NCI-H460 (cell line): ENCODE measurements around the genes ZFHX2, CARMIL3, PSME1 and TGM1.

RAMPAGE:
- cytosol, long total RNA, result no peak
- long total RNA, result no peak
- nucleus, long total RNA, result no peak
Observed at GRCh38 chr14:23454425-23455016, 15.0 kb upstream of the NGDN start.

DNA sequence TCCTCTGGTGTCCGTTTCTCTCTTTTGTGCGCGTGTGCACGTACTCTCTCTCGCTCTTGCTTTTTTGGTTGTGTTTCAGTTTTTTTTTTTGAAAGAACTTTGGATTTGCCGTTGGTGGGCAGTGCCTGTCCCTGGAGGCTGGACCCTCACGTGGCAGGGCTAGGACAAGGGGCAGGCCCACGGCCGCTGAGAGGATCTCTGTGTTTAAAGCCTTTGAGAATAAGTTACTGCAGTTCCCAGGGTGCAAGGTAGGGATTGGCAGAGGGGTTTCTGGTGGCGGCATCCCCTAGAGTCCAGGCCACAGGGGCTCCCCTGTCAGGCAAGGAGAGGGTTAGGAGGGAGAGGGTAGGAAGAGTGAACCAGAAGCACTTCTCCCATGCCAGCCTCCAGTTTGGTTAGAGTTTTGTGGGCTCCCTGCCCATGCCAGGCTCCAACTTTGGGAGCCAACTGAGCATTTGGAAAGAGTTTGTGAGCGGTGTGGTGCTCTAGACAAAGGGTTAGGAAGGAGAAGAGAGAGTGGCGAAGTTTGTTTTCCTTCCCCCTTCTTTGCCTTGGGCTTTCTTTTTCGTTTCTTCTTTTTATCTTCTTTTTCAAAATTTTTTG lies 30.5 kb downstream of the ZFHX2 start:
RAMPAGE:
- cytosol, long total RNA, result no peak
- long total RNA, result no peak
- nucleus, long total RNA, result no peak

RAMPAGE:
- cytosol, long total RNA, result no peak
- long total RNA, result no peak
- nucleus, long total RNA, result no peak
Observed at GRCh38 chr14:23550963-23552010, at the start of gene ZFHX2. Gene ZFHX2 (minus strand): TSS chr14:23551765.

GRCh38 chr14:23559178-23559846 lies 3.2 kb downstream of the THTPA start:
RAMPAGE:
- cytosol, long total RNA, result no peak
- long total RNA, result no peak
- nucleus, long total RNA, result no peak

RAMPAGE:
- cytosol, long total RNA, result no peak
- long total RNA, result no peak
- nucleus, long total RNA, result no peak
Observed at GRCh38 chr14:23588904-23589596, 10.5 kb upstream of the JPH4 start.

DNA sequence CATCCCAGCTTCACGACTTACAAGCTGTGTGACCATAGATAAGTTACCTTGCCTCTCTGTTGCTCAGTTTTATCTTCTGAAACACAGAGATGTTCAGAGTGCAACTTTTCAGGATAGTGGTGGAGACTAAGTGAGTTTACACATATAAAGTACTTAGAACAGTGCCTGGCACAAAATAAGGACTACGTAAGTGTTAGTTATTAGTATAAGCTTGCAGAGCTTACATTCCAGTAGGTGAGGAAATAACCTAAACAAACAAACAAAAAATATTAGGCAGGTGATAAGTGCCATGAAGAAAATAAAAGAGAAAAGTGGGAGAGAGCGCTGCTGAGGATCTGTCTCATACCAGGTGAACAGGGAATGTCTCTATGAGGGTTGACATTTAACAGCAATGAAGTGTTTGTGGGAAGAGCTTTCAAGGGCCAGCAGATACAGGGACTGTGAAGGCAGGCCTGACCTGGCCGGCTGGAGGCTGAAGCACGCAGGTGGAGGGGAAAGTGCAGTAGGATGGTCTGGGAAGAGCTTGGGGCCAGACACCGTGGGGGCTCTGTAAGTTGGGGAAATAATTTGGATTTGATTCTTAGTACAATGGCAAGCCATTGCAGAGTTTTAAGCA lies 24.0 kb upstream of the DHRS2 start:
RAMPAGE:
- cytosol, long total RNA, result no peak
- long total RNA, result no peak
- nucleus, long total RNA, result no peak

DNA sequence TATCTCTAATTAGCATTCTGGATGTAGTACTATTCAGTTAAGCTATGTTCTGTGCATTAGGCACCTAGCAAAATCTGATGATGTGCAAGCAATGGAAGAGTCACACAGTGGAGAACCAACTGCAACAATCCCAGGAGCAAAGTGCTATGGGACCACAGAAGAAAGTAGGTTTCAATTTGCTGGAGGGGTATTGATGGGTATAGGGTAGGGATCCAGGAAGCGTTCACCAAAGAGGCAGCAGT lies 27.3 kb downstream of the DHRS2 start:
RAMPAGE:
- cytosol, long total RNA, result no peak
- long total RNA, result no peak
- nucleus, long total RNA, result no peak

DNA sequence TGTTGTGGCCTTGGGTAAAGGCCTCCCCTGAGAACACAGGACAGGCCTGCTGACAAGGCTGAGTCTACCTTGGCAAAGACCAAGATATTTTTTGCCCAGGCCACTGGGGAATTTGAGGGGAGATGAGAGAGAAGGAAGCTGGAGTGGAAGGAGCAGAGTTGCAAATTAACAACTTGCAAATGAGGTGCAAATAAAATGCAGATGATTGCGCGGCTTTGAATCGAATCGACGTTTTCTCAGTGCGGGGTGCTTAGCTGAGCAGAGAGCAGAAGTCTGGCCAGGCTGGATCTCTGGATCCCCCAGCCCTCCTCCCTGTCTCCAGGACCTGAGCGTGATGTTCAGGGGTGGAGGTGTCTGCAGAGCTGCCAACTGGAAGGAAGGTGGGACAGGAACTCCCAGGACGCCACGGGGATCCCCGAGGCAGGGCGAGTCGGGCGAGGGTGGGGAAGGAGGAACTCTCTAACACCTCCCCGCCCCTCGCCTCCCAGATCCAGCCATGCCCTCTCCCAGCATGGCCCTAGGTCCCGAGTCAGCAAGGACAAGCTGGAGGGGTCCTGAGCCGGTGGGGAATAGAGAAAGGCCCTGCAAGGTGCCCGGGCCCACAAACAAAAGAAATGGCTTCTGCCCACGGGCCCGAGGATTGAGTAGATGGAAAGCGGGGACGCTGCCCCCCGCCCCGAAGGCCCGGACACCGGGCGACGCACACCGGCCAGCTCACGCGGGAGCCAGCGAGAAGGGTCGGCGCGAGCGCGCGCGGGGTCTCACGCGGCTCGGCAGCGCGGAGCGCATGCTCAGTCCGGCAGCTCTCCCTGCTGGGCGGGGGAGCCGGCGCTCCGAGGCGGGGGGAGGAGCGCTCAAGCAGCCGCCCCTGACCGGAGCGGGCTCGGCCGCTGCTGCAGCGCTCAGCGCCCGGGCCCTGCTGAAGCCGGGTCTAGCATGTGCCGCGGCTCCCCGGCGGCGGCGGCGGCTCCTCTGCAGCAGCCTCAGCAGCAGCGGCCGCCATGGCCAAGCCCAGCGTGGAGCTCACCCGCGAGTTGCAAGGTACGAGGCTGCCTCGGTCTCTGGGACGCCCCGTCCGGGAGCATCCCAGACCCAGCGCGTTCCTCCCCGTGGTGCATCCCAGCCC lies at the start of gene CARMIL3:
TSS of gene CARMIL3 (plus strand) at position 857 of the 1,126 bp plus-strand sequence.
RAMPAGE:
- cytosol, long total RNA, result no peak
- long total RNA, result no peak
- nucleus, long total RNA, result no peak

GRCh38 chr14:24122884-24123396 lies 7.5 kb upstream of the FITM1 start:
RAMPAGE:
- cytosol, long total RNA, result no peak
- long total RNA, result no peak
- nucleus, long total RNA, result no peak

RAMPAGE:
- cytosol, long total RNA, result no peak
- long total RNA, result no peak
- nucleus, long total RNA, result no peak
Observed at GRCh38 chr14:24123463-24124105, 6.9 kb upstream of the FITM1 start.

RAMPAGE:
- cytosol, long total RNA, result start-site peak on the plus strand at chr14:24136160-24136230, 7,162 and 5,881 reads in 2 replicates
- long total RNA, result start-site peak on the plus strand at chr14:24136160-24136237, 4,242 and 12,675 reads in 2 replicates
- nucleus, long total RNA, result start-site peak on the plus strand at chr14:24136160-24136229, 5,536 and 1,890 reads in 2 replicates
Observed at GRCh38 chr14:24135266-24136315, at the start of gene PSME1. Gene PSME1 (plus strand): TSS chr14:24136194.

GRCh38 chr14:24145321-24145767 lies 1.1 kb downstream of the PSME2 start:
RAMPAGE:
- cytosol, long total RNA, result no peak
- long total RNA, result no peak
- nucleus, long total RNA, result no peak

DNA sequence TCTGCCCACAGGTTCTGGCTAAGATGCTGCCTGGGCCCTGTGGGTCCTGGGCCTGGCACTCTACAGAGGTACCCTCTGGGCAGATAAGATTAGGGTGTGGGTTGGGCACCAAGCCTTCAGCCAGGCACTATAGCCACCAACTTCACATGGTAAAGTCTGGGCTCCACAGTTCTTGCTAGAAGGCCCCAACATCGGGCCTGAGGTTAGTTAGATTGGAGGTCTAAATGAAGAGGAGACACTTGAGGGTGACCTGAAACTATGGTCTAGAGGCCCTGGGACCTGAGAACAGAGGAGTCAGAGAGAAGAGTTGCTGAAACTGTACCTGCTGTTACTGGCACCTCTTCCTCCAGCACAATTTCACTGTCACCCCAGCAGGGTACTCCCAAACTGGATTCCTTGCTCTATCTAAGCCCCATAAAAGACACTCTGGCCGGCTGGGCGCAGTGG lies 5.2 kb upstream of the REC8 start:
RAMPAGE:
- cytosol, long total RNA, result no peak
- long total RNA, result no peak
- nucleus, long total RNA, result no peak

DNA sequence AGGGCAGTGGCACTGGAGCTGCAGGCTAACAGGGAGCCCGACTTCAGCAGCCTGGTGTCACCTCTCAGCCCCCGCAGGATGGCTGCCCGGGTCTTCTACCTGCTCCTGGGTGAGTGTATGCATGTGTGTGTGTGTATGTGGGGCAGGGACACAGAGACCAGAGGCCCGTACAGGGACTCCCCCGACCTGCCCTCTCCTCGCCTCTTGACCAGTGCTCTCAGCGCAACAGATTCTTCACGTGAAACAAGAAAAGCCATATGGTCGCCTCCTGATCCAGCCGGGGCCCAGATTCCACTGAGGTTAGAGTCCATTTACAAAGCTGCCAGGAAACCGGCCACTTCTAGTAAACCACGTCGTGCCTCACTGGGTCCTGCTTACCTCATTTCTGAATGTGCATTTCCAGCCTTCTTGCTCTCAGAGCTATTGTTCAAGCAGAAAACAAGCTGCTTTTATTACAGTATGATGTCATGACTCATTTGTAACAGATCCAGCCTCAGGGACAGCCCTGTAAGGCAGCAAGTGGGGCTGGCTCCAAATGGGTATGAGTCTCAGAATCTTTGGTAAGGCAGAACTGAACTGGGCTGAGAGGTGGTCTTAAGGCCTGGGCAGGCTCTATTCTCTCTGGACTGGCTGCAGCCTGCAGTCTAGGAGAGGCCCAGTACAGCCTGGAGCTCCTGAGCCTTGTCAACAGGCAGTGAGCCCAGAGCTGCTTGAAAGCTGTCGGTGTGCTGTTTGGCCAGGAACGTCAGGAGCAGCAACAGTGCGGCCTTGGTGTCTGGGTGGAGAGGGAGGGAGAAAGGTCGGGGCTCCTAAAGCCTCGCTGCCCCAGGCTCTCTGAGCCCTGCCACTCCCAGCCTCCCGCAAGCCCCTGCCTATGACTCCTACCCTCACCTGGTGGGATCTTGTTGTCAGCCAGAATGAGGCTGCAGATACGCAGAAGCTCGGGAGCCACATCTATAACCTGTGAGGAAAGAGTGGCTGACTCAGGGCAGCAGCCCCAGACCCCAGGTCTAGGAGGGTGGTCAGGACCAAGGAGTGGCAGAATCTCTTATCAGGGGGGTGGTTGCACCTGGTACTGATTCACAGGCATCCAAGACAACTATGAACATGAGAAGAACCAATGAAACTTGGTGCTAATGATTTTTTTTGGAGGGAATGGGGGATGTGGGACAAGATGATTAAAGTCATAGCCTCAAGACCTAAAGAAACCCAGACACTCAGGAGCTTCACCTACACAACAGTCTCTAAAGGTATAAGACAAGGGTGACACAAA lies 8.4 kb downstream of the REC8 start:
RAMPAGE:
- cytosol, long total RNA, result no peak
- long total RNA, result no peak
- nucleus, long total RNA, result no peak

DNA sequence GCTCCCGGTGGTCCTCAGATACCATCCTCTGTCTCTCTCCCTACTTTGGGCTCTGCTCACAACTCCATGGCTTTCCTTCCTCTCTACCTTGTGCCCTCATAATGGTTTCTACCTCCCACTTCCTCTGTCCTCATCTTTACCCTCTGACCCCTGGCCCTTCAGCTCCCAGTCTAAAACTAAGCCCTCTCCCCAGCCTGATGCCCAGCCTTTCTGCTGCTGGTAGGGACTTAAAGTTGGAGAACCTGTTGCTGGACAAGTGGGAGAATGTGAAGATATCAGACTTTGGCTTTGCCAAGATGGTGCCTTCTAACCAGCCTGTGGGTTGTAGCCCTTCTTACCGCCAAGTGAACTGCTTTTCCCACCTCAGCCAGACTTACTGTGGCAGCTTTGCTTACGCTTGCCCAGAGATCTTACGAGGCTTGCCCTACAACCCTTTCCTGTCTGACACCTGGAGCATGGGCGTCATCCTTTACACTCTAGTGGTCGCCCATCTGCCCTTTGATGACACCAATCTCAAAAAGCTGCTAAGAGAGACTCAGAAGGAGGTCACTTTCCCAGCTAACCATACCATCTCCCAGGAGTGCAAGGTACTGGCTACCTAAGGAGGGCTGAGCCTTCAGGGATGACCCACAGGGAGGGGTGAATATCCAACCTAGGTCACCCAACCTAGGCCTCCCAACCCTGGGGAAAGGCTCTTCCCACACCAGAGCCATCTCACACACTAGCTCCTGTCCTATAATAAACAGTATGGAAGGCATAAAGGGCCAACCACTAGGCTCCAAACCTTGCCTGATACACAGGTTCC lies 1.6 kb downstream of the TSSK4 start:
RAMPAGE:
- cytosol, long total RNA, result no peak
- long total RNA, result no peak
- nucleus, long total RNA, result no peak

DNA sequence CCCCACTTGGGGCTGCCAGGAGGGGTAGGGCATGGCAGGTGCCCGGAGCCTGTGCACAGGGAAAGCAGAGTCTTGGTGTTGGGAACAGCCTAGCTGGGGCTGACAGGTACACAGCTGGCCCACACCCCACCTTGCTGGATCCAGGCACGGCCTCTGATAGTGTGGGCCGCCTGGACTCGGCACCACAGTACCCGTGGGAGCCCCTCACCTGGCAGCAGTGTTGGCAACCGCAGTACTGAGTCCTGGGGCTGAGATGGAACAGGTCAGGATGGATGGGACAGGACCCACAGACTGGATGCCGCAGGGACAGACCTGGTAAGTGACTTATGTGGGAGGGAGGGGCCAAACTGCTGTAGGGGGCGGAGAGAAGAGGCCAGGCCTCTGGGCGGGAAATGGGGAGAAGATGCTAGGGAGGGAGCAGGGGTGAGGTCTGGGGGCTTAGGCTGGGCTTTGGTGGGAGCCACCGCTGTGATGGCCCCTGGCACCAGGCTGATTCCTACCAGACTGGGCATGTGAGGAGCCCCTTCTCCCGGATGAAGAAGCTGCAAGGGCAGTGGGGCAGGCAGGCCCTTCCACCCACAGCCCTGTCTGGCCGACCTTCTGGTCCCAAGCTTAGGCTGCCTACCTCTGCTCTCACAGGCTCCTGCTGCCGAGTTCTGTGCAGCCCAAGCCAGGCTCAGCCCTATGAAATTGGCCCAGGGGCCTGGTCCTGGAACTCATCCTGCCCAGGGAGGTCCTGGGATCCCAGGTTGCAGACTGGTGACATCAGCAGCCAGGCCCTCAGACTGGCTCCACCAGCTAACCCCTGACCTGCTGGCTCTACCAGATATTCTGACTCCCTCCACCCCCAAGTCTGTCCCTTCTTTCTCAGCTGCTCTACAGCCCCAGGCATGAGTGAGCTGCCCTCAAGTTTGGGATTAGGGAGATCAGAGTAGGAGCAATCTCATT lies at the start of gene TGM1:
TSS of gene TGM1 (minus strand) at position 297 of the 948 bp plus-strand sequence.
RAMPAGE:
- cytosol, long total RNA, result no peak
- long total RNA, result no peak
- nucleus, long total RNA, result no peak

GRCh38 chr14:24290417-24290982 lies 9.1 kb downstream of the DHRS1 start:
RAMPAGE:
- cytosol, long total RNA, result no peak
- long total RNA, result no peak
- nucleus, long total RNA, result no peak

RAMPAGE:
- cytosol, long total RNA, result no peak
- long total RNA, result no peak
- nucleus, long total RNA, result no peak
Observed at GRCh38 chr14:24329721-24330415, 5.0 kb downstream of the ADCY4 start.

DNA sequence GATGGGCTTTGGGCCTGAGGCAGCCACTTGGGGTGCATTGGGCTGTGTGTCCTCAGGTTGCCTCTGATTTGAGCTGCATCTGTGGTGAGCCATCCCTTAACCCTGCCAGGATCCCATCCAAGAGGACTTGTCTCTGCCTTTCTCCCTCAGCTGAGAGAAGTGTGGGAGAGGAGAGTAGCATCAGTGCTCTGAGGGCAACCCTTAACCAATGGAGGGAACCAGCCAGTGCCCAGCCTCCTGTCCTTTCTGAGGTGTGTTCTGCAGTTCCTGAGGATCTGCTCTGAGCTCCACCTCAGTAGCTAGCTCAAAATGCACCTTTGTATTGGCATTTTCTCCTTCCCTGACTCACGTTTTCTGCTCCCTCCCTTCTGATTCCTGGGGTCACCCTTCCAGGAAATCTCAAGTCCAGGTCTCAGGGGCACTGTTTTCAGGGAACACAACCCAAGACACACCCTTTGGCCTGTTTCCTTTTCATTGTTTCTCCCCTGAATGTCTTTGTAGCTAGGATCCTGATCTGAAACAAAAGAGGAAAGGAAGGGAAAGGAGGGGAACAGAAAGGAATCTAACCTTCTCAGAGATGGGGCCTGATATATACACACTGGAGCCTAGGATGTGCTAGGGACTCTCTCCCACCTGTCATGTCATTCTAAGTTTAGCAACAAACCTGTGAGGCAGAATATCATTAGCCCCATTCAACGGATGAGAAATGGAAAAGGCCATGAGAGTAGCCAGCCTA lies 7.3 kb upstream of the RIPK3 start:
RAMPAGE:
- cytosol, long total RNA, result no peak
- long total RNA, result no peak
- nucleus, long total RNA, result no peak

DNA sequence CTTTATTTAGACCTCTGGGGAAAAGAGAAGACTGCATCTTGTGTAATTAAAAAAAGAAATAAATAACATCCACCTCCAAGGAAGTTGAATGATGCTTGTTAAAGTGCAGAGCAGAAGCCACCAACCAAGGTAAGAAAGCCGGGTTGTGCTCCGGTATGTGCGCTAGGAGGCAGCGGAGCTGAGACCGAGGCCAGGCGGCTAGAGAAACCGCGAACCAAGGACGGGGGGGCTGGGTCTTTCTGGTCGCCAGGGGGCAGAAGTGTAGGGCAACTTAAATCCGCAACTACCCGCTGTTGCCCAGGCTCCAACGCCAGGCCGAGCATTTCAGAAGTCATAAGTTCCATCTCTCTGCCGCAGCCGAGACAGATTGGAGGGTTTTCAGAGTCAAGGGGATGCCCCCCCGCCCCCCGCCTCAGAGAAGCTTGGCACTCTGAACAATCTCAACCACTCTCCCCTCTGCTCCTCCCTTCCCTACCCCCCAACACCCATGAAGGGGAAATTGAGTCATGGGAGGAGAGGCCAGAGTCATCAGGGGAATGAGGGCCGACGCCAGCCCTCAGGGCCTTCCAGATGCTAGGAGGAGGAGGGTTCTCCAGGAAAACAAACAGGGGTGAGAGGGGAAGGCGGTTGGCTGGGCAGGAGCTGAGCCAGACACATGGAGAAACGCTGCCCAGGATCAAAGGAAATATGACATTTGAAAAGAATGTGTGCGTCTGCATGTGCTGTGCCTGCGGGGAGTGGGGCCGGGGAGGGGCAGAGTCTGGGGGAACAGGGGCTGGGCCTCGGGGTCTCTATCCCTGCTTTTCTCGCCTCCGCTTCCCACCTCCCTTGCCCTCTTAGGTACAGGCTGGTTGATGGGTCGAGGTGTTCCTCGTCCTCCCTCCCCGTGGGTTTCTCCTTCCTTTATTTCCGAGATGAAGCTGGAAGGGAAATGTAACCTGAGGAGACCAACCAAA lies 2.1 kb upstream of the NFATC4 start:
RAMPAGE:
- cytosol, long total RNA, result no peak
- long total RNA, result no peak
- nucleus, long total RNA, result no peak